Cardiac ventricle fibroblast (primary cell): ENCODE measurements around a stretch of chr15.

- RAMPAGE, long total RNA, result no peak
Observed at GRCh38 chr15:93154634-93154967, 65.6 kb upstream of the RGMA start.

GRCh38 chr15:93803762-93804014, 427.7 kb upstream of the MCTP2 start:
- RAMPAGE, long total RNA, result no peak

DNA sequence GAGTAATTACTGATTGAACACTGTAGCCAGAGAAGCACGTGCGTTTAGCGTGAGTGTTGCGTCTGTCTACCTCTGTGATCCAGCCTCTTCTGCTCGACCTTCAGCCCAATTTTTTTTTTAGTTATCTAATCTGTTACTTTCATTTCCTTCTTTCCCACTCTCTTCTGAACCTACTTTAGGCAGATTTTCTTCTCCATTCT, 40.9 kb downstream of the MCTP2 start:
- RAMPAGE, long total RNA, result no peak

GRCh38 chr15:94484408-94484633, 253.0 kb downstream of the MCTP2 start:
- RAMPAGE, long total RNA, result no peak

DNA sequence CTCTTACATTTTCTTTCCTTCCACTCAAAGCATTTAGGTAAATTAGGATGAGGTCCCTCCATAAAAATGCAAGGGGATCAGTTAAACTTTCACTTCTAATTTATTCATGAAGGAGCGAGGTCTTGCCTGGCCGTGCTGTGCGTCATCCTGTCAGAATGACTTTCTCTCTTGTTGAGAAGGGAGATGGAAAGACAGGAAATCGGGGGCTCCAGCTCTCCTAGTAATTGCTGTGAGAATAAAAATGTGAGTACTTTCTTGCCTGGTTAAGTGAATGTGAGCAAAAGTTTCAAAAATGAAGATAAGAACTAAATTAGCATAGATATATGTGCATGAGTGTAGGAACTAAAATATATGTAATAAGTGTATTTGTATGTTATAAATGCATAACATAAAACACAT, 962.2 kb upstream of the NR2F2 start:
- RAMPAGE, long total RNA, result no peak

DNA sequence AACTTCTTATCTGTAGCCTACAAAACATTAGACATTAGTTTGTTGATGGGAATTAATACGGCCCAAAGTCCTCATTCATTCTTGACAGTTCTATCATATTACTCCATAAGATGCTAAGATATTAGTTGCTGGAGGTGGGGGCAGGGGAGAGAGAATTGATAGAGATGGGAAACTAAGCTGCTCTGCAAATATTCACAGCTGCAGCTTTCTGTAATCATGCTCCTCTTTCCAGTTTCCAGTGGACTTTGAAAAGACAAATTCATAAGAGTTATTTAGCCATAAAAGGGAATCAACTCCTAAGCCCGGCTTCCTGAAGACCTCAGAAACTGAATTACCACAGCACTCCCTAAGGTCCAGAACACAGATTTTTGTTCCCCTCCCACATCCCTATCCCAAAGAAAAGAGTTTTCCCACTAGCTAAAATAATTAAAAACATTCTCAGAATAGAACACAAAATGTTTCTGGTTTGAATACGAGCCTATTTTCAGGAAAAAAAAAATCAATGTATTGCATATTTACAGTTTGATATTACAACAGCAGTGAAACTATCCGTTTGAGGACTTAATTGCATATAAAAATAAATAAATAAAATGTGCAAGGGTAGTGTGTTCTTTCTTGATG, 871.8 kb upstream of the NR2F2 start:
- RAMPAGE, long total RNA, result no peak

GRCh38 chr15:95470419-95470722, 860.1 kb upstream of the NR2F2 start:
- RAMPAGE, long total RNA, result no peak

- RAMPAGE, long total RNA, result no peak
Observed at GRCh38 chr15:96052699-96053167, 277.8 kb upstream of the NR2F2 start.

DNA sequence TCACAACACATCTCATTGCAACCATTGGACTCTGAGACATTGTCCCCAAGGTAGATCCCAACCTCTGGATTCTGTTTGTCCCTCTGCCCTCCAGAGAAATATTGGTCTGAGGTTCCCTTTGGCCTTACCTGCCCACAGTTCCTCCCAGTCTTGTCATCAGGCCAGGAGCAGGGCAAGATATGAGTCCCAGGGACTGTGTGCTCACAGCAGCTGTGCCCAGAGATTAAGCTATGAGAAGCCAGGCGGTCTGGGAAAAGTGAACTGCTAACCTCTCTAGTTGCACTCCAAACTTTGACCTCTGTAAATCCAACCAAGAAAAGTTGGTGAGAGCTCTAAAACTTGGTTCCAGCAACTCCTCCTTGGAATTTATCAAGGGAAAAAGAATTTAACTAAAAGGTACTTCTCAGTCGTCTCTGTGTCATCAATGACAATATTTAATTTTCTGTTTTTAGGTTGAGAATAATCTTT, 168.1 kb upstream of the NR2F2 start:
- RAMPAGE, long total RNA, result no peak

DNA sequence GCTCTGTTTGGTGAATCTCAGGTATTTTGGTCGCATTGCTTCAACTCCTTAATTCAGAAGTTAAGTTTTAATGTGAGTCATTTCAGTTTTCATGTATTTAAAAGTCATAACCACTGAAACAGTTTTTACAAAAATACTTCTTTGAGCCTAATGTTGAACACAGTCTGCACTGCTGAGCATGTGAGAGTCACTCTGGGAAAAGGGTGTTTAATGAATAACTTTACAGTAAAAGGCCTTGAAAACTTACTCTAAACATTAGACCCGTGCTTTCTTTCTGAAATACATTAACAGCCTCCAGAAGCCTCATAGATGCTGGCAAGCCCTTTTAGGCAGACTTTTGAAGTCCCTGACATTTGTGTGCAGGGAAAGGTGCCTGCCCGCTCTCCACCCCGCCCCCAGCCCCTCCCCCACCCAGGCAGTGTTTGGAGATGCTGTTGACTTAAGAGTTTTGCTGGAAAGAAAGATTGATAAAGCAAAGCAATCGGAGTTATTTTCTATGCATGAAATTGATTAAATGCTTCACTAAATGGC, 68.9 kb upstream of the NR2F2 start:
- RAMPAGE, long total RNA, result no peak

- RAMPAGE, long total RNA, result no peak
Observed at GRCh38 chr15:96309203-96309604, 21.3 kb upstream of the NR2F2 start.

DNA sequence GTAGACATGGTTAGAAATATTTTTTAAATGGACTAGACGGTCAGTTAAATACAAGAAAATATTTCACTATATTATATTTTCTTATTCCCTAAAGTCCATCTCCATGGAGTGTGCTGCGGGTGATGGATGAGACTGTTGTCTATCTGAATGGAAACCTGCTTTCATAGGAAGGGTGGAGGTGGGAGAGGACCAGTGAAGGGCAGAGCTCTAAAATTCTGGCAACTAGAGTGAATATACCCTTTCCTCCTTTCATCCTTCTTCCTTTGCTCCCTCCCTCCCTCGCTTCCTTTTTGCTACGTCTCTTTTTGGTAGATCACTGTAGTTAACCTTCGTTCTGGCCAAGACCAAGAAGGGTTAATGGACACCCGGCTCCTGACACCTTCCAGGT, 9.9 kb upstream of the NR2F2 start:
- RAMPAGE, long total RNA, result no peak

DNA sequence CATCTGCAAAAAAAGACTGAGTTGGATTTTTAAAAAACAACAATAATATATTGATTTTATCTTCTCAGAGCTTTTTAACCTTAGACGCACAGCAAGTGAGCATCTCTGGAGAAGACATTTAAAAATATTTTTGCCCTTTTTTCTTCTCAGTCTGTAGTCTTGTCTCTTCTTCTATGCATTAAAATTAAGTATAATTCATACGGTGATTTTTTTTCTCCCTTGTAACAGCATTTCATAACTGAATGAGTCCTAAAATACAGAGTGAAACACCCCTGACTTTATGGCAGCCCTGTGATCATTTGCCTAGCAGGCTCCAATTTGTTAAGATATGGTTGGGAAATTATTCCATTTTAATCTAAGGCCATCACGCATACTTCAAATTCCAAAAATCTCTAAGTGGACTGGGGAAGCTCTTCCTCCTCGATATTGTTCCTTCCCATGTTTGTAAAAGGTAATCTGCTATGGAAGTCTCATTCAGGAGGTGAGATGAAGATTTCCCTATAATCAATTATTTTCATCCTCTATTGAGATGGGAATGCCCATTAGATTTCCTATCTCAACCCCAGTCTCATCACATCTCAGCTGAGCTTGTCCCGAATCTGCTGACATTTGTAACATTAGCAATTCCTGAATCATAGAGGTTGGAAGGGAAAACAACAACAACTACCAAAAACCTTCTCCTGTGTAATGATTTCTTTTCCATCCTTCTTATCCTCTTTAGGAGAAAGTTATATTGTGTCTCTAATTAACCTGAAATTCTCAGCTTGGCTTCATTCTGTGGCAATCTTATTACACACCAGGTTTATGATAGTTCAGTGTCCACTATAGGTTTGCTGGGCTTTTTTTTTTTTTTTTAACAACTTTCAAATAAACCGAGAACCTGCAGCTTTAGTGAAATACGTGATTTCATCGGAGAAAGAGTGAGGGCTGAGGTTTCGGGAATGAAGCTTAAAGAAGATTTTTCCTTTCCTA, 2.3 kb upstream of the NR2F2 start:
- RAMPAGE, long total RNA, result no peak

DNA sequence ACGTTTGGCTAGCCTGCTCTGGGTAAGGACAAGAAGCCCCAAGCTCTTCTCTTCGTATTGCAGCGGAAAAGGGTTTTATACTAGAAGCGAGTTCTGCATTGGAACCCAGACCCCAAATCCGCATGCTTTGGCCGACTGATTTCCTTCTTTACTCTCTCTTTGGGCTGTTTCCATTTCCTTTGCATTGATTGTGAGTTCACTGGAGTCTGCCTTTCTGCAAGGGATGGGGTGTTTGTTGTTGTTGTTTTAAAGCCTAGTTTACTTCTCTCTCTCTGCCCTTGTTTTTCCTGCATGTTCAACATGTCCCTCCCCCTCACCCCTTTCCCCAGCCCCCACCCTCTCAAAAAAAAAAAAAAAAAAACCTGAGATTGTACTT, 2.1 kb downstream of the NR2F2 start:
- RAMPAGE, long total RNA, result no peak

- RAMPAGE, long total RNA, result no peak
Observed at GRCh38 chr15:96341799-96342507, 11.5 kb downstream of the NR2F2 start.

- RAMPAGE, long total RNA, result no peak
Observed at GRCh38 chr15:96491709-96492529, 161.4 kb downstream of the NR2F2 start.

- RAMPAGE, long total RNA, result no peak
Observed at GRCh38 chr15:97706009-97706584, 254.4 kb upstream of the ARRDC4 start.

- RAMPAGE, long total RNA, result no peak
Observed at GRCh38 chr15:97961026-97962062, 841 bp downstream of the ARRDC4 start.

- RAMPAGE, long total RNA, result no peak
Observed at GRCh38 chr15:97970473-97970993, 10.0 kb downstream of the ARRDC4 start.

GRCh38 chr15:98160413-98160697, 199.9 kb downstream of the ARRDC4 start:
- RAMPAGE, long total RNA, result no peak